H7 (cell line): ENCODE measurements around a stretch of chr14.

GRCh38 chr14:51789583-51789999 is 70.8 kb upstream of the GNG2 start:
- RAMPAGE, long total RNA, result no peak

GRCh38 chr14:51910061-51910540 is 49.7 kb downstream of the GNG2 start:
- RAMPAGE, long total RNA, result no peak

DNA sequence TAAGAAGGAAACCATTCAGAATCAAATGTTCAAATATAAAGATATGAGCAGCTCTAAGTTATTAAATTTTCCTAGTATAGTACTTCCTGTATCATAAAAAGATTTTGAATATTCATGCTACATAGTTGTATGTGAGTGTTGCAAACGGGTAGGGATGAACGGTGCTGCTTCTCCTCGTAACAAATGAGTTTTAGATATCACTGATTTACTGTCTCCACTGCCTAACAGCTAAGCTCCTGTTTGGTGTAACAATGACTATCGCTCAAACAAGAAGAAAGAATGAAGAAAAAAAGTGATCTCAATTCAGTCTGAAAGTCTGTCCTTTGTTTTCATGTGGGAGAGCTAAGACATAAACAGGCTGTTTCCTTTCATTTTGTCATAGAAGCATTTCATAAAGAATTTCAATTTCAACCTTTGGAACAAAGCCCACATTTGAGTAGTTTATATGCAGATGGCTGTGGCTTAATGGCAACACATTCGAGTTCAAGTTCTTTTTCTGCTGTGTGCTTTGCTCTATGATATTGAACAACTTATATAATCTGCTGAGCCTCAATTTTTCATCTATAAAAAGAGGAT is 26.0 kb upstream of the RTRAF start:
- RAMPAGE, long total RNA, result no peak

- RAMPAGE, long total RNA, result no peak
Measured at GRCh38 chr14:52003265-52003636, 13.9 kb downstream of the RTRAF start.

DNA sequence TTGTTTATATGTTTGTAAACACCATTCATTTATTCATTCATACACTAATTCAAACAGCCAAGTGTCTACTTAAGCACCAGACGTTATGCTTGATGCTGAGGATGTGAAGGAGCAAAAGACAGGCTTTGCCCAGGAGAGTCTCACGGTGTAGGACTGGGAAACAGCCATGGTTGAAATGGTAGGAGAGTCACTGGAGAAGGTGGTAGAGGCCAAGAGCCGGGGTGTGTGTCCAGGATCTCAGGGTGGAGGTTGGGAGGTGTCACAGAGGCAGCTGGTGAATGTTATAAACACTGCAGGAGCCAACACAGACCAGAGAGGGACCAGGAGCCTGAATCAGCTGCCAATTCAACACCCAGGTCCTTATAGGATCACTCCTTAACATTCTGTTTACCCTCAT is 7.5 kb downstream of the NID2 start:
- RAMPAGE, long total RNA, result no peak

DNA sequence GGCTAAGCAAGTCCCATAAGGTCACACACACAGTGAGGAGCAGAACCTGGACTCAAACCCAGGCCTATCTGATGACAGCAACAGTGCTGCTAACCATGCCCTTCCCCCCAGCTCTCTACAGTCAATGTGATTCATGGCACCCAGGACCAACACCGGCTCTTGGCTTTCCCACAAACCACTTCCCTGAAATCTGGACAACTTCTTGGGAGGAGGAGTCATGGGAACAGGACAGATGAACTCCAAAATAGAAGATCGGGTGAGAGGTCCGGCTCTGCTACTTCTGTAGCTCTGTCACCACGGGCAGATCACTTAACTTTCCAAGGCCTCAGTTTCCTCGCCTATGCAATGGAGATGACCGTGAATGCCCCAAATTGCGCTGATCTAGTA is 677 bp upstream of the PTGDR start:
- RAMPAGE, long total RNA, result no peak

DNA sequence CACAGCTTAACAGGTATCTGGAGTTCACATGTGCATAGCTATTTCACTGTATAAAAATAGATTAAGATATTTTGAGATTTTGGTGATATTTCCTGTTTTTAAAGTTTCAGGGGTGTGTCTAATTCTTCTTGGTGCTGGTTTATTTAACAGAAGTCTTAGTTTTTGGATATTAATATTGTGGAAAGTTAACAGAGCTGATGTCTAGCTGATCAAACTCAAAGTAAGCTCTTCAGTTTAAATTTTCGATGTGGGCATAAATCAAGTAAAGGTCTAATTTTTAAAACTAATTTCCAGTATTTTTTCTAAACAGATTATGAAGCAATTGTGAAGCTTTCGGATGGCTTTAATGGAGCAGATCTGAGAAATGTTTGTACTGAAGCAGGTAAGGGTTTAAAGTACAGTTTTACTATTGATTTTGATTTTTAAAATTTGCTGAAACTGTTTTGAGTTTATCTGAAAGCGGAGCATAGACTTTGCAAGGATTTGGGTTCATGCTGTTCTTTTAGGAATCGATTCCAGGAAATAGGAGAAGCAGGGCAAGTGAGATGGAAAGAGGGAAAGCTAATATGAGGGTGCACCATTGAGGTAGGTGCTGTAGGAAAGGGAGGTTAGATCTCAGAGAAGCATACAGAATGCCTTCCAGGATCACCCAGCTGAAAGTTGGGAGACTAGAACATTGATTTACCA is 6.2 kb upstream of the STYX start:
- RAMPAGE, long total RNA, result no peak

DNA sequence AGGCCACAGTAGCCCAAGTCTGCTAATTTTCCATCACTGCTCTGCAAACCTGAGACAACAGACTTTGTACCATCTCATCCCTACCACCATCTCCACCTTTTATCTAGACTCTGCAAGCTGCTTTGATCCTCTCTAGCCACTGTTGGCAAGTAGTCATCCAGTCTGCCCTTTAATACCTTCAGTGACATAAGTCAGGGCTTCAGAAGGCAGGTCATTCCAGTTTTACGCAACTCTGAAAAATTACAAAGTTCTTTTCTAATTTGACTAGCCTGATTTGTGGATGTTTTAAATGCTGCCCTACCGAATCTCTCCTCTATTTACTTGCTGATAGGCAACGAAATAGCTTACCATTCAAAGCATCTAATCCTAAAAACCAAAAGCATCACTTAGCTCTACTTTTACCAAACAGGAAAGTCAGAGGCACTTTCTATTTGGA is 2.8 kb downstream of the FERMT2 start:
- RAMPAGE, long total RNA, result no peak

- RAMPAGE, long total RNA, result no peak
Measured at GRCh38 chr14:52960461-52961166, 9.8 kb upstream of the FERMT2 start.

DNA sequence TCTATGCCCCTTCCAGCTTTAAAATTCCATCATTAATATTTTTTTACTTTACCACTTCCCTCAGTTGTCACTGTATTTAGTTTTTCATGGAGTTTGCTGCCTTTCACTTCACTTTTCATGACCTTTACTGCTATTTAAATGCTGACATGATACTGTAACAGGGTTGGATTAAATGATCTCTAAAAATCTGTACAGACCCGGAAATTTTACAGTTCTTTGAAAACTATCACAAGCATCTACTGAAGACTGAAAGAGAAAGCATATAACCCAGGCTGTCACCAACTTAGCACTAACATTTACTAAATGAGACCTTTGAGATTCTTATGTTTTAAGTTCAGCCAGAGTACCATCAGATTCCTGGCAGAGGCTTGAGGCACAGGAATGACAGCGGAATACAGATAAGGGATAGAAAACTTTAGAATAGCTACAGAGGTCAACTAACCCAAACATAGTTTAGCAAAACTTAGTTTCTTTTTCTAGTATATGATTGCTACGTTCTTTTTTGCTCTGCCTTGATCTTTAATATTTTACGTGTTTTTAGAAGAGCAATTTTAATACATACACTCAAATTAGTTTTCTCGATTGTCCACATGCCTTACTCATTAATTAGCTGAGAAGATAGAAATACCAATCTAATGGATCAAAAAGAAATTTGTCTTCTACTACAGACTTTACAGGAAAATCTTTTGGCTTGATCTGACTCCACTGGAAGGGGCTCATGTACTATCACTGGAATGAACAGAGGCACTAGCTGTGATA is 91.7 kb upstream of the FERMT2 start:
- RAMPAGE, long total RNA, result no peak

DNA sequence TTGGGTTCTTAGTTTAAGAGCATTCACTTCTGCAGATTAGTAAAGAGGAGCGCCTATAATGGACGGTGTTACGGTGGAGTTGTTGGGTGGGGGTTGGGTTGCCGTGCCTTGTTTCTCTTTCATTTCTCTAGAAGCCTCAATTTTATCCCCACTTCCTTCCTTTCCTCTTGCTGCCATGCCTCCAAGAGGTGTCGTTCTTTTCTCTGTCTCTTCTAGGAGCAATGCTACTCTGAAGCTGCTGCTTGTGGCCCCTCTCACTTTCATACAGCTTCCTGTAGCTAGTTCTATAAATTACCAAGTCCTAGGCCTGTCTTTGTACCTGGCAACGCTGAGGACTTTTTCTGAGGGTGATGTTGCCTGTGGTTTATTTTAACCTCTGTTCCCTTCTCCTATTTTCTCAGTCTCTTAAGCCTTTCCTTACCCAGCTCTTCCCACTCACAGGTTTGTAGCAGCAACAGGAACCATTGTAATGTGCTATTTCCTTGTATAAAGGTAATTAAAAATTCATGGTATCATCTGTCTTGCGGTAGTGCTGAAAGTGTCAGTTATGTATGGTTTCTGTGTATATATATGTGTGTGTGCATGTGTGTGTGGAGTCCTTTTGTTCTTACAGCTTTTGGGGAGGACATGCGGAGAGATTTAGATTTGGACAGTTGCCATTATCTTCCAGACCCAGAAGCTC is 44.0 kb downstream of the DDHD1 start:
- RAMPAGE, long total RNA, result no peak

DNA sequence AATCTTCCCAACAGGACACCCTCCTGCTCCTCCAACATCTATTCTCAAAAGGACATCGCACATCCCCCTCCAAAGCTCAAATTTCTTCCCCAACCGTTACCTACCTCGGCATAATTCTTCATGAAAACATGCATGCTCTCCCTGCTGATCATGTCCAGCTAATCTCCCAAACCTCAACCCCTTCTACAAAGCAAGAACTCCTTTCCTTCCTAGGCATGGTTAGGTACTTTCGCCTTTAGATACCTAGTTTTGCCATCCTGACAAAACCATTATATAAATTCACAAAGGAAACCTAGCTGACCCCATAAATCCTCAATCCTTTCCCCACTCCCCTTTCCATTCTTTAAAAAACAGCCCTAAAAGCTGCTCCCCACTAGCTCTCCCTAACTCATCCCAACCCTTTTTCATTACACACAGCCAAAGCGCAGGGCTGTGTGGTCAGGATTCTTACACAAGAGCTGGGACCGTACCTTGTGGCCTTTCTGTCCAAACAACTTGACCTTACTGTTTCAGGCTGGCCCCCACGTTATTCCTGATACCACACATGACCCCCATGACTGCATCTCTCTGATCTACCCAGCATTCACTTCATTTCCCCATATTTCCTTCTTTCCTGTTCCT is 21.2 kb downstream of the DDHD1 start:
- RAMPAGE, long total RNA, result no peak

DNA sequence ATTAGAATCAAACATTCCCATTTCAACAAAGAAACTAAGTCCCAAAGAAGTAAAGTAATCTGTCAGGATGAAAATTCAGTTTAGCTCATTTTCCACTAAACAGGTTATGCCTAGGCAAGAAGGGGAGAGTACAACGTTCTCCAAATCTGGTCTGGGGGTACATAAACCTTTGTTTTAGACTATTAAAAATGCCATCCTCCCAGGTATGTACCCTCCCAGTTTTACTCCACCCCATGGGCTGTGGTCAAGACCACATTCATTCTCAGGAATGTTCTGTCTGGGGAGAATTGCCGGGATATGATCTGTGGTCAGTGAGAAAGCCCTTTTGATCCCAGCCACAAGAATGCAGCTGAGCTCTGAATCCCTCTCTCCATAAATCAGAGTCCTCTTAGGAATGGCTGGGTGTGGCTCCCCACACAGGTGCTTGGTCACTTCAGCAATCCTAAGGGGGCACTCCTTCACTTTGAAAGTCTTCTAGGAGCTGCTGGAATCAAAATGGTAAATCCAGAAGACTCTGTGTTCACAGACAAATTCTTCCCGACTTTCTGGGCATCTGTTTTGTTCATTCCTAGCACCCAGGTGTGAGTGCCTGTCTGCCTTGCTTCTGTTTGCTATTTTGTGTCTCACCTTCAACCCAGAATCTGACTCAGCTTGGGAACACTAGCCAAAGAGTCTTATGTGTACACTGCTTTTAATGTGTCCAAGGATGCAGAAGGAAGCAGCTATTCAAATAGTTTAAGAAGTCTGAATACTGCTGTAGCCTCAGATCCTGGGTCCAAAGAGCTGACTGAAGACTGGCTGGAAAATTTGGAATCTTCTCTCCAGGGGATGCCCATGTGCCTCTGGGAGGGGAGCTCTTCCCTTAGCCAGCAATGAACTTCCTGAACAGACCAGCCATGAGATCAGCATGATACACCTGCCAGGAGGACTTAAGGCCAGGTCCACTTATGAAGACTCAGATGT is 144.6 kb upstream of the CDKN3 start:
- RAMPAGE, long total RNA, result no peak

DNA sequence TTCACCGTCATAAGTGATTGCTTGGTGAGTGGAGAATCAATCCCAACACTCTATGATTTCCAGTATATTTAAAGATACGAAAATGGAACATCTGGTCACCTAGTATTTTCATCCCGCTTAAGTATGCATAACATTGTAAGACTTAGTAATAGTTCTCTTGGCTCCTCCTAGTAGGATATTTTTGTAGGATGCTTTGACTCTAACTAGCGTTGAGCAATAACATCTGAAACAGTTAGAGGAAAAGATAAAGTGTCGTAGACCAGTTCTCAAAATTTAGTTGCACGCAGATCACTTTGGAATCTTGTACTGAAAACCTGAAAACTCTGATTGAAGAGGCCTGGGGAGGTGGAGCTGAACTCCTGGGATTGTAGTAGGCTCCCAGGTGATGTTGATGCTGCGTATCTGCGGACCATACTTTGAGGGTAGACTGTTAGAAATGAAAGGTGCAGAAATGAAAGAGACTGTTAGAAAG is 7.7 kb downstream of the SAMD4A start:
- RAMPAGE, long total RNA, result no peak

- RAMPAGE, long total RNA, result no peak
Measured at GRCh38 chr14:54627145-54627550, 60.2 kb downstream of the SAMD4A start.

GRCh38 chr14:54652013-54652876 is 85.3 kb downstream of the SAMD4A start:
- RAMPAGE, long total RNA, result no peak

GRCh38 chr14:54653626-54654561 is 87.0 kb downstream of the SAMD4A start:
- RAMPAGE, long total RNA, result no peak

DNA sequence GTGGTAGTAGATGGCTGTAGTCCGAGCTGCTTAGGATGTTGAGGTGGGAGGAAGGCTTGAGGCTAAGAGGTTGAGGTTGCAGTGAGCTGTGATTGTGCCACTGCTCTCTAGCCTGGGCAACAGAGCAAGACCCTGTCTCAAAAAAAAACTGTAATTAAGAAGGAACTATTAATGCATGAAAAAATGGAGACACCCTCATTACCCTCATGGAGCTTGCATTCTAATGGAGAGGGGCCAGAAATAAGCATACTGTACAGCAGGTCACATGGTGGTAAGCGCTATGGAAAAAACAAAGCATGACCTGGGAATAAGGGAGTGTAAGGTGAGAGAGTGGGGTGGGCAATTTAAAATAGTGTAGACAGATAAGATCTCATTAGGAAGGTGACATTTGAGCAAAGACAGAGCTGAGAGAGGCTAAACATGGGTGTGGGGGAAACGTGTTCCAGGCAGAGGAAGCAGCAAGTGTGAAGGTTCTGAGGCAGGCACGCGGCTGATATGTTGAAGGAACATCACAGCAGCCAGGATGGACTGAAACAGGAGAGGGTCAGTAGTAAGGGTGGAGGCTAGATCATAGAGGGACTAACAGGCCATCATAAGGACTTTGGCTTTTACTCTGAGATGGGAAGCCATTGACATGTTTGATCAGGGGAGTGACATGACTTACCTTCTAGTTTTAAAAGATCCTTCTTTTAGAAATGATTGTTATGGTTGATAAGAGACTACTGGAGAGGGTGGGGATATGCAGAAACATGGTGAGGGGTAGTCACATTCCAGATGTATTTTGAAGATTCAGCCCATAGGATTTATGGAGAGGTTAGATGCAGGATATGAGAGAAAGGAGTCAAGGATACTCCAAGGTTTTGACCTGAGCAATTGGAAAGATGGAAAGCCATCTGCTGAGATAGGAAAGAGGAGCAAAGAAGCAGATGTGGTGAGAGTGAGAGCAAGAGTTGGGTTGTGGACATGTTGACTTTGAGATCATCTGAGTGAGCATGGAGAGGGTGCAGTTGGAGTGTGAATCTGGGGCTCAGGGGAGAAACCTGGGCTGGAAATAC is 126.9 kb downstream of the SAMD4A start:
- RAMPAGE, long total RNA, result no peak

DNA sequence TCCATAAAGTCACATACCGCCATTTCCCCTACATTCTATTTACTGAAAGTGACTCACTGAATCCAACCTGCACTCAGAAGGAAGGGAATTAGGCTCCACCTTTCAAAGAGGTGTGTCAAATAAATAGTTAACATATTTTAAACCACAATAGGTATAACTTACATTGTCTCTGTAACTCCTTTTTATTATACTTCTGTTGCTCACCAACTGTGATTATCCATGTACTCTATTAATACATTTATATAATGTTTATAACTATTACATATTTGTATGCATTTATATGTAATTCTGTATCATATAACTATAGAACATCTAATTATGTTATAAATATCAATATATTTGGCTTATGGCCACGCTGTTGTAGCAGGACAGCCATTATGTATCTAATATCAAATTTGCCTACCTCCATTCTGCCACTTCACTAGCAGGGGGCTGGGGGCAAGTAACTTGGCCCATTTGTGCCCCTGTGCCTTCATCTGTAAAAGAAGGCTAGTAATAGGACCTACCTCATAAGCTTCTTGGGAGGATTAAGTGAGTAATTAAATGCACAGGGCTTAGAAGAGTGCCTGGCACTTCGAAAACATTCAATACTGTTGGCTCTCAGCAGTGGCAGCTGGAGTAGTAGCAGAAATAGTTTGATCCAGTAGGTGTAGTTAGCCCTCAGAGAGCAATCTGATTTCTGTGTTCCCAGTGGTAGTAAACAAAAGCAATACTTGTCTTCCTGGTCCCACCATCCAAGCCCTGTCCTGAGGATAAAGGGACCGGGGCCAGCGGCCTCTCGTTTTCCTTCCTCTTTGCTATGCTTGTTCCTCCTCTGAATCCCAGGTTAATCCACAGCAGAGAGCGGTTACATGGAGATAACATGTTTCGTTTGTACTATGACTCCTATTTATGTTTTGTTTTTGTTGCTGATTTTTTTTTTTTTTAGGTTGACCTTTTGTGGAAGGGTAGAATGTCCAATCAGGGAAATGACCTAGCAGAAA is 131.4 kb downstream of the SAMD4A start:
- RAMPAGE, long total RNA, result no peak

DNA sequence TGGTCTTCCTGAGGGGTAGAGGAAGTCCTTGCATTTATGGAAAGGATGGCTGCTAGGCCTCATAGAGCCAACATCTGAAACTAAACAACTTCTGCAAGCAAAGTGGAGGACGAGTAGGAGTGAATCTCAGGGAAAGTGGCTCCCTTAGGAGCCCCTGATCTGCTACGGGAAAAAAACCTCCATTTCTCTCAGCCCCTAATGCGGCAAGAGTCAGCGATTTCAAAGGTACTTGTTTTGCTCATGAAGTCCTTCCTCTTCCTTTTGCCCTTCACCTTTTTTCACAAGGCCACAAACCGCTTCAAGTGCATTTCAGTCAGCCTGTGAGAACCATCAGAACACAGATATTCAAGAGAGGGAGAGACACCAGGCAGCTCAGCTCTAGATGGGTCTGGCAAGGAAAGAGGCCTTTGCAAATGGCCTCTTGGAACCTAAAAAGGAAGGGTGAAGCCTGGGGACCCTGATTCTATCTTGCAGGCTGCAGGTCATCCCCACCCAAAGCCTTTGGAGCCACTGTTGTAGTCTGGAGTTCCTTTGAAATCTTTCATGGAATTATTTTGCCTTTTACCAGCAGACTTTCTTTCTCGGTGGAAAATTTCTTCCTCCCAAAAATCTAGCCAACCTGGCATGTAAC is 144.9 kb downstream of the SAMD4A start:
- RAMPAGE, long total RNA, result no peak